HGPS cell (cell line): ENCODE measurements around a stretch of chr12.

- RRBS: no CpG with 5 or more reads among the region's 5 CpGs
These were observed 27.2 kb downstream of the UBE2N start for GRCh38 chr12:93414427-93414977.

- RRBS: no CpG with 5 or more reads among the region's 7 CpGs
These were observed 20.1 kb upstream of the SOCS2 start for GRCh38 chr12:93552268-93552868.

GRCh38 chr12:93570114-93570696 is 2.3 kb upstream of the SOCS2 start:
- RRBS: 1% methylated on average over 27 of the region's 56 CpGs

GRCh38 chr12:93575306-93576167 is 3.1 kb downstream of the SOCS2 start:
- RRBS: no CpG with 5 or more reads among the region's 4 CpGs

- RRBS: no CpG with 5 or more reads among the region's 6 CpGs
These were observed 4.8 kb downstream of the SOCS2 start for GRCh38 chr12:93577111-93577847.

- RRBS: no CpG with 5 or more reads among the region's 6 CpGs
These were observed 25.0 kb downstream of the CRADD start for GRCh38 chr12:93701943-93702800.

DNA sequence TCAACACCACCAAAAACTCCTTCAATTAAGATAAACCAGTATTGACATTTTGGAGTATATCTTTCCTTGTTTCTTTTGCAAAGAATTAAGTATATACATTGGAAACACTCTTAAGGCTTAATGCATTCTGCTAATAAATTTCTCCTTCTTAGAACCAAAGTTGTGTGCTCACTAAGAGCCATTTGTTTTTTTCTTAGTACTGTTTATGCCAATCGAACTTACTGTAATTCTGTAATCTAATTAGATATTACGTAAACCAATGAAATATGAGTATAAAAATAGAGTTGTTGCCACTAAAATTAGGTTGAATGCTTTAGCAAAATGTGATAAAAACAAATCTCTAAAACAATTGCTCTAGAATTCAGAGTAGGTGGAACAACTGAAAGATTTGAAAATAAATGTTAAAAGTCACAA is 90.7 kb downstream of the CRADD start:
- RRBS: no CpG with 5 or more reads among the region's 2 CpGs

DNA sequence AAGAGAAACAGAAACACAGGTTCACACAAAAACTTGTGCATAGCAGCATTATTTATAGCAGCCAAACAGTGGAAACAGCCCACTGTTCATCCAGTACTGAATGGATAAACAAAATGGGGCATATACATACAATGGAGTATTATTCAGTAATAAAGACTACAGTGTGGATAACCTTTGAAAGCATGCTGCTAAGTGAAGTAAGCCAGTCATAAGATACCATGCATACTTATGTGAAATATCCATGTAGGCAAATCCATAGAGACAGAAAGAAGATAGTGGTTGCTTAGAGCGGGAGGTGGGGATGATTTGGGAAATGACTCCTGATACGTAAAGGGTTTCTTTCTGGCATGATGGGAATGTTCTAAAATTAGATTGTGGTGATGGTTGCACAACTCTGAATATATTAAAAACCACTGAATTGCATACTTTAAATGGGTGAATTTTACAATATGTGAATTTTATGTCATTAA is 99.4 kb downstream of the CRADD start:
- RRBS: no CpG with 5 or more reads among the region's 2 CpGs

DNA sequence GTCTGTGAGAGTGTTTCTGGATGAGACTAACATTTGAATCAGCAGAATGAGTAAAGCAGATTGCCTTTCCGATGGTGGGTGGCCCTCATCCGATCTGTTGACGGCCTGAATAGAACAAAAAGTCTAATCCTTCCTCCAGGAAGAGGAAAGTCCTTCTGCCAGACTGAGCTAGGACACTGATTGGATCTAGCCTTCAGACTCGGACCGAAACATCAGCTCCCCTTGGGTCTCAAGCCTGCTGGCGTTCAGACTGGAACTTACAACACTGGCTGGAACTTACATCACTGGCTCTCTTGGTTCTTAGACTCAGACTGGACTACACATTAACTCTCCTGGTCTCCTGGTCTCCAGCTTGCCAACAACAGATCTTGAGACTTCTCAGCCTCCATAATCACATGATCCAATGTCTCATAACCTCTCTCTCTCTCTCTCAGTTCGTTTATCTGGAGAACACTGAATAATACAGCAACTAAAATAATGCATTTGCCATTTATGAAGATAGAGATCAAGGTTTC is 193.5 kb upstream of the PLXNC1 start:
- RRBS: no CpG with 5 or more reads among the region's 7 CpGs

- RRBS: no CpG with 5 or more reads among the region's 8 CpGs
These were observed 2.6 kb upstream of the PLXNC1 start for GRCh38 chr12:94145698-94146184.

DNA sequence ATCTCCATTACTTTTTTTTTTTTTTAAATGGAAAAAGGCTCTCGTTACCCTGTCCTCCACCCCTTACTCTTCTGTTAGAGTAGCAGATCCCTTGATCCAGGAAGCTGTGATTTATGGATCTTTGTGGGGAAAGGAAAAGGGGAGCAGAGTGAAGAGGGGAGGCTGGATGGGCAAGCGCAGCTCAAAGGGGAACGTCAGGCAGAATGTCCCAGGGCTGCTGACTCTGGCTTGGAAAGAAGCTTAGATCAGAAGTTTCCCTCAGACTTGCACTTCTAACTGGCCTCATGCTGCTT is 122.3 kb downstream of the PLXNC1 start:
- RRBS: no CpG with 5 or more reads among the region's 3 CpGs

DNA sequence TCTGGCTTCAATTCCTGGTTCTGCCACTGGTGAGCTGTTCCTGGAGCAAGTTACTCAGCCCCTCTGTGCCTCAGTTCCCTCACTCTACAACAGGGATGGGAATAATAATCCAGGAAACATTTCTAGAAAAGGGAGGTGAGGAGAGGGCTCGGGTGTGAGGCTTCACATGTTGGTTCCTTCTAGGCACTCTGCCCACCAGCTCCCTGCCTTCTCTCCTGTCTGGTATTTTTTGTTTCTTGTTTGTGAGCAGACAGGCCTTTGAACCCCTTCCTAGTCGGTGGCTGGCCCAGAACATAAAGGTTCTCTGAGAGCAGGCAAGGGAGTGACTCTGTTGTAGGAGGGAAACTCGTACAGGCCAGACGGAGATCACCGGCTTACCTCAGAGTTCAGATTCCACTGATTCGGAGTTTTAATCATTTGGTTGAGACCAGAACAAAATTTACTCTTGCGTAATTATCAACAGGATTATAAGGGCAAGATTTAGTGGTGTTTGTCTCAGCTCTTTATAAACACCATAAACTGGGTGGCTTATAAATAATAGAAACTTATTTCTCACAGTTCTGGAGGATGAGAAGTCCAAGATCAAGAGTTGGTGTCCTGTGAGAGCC is 128.3 kb downstream of the PLXNC1 start:
- RRBS: no CpG with 5 or more reads among the region's 7 CpGs

DNA sequence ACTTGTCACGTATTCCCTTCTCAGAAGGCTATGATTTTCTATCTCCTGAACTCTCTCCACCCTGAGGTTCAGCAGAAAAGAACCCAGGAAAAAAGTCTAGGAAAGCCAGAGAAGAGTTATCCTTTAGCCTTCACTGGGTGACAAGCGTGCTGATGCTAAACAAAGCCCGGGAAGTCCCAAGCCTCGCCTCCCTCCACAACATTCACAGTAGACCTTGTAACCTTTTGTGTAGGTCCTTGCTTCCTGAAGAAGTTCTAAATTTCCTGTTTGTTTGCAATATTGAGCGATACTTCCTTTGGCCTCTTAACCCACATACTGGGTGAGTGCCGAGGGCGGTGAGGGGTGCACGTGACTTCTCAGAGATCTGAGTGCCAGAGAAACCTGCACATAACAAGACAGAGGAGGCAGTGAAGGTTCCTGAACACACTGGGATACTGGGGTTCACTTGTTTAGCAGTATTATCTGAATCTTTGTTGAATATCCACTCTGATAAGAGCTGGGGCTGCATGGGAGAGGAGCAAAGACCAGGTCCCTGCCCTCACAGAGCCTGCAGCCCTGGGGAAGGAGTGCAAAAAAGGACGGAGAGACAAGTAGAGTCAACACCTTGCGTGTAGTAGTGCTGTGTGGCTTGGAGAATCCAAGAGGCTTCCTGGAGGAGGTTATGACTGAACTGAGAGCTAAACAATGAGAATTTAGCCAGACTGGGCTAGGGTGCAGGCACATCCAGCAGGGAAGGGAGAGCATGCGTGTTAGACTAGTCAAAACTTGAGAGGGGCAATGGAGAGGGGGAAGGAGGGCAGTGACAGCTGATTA is 134.4 kb downstream of the PLXNC1 start:
- RRBS: no CpG with 5 or more reads among the region's 11 CpGs

DNA sequence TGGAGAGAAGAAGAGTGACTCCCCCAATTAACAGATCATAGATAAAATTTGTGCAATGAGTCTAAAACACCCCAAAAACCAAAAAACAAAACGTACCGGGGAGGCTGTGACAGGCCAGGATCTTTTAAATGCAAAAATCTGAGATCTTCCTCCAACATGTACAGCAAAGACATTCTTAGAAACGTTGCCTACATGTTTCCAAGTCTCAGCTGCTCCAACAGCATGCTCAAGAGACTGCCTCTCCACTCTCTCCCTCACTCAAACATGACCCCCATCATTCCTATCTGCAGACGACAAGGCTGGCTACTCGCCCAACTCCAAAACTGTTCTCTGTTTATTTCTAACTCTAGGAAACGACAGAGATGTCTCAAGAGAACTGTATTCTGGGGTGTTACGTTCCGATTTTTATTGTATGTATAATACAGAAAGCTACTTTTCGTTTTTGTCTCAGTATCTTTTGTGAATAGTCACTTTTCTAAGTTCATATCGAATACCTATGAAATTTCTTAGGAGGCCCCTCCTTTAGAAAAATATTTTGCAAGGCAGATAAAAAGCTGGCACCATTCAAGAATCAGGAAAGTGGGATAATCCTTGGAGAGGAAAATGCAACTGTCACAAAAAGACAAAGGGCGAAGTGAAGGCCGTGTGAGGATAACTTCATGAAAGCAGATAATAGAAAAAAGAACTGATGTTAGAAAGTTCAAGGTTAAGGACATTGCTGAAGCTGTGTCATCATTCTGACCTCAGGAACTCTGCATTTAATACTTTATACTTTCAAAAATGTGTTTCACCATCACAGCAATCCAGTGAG is 57.7 kb upstream of the TMCC3 start:
- RRBS: no CpG with 5 or more reads among the region's 12 CpGs

- RRBS: no CpG with 5 or more reads among the region's 11 CpGs
These were observed 118.8 kb downstream of the VEZT start for GRCh38 chr12:95336255-95336879.

DNA sequence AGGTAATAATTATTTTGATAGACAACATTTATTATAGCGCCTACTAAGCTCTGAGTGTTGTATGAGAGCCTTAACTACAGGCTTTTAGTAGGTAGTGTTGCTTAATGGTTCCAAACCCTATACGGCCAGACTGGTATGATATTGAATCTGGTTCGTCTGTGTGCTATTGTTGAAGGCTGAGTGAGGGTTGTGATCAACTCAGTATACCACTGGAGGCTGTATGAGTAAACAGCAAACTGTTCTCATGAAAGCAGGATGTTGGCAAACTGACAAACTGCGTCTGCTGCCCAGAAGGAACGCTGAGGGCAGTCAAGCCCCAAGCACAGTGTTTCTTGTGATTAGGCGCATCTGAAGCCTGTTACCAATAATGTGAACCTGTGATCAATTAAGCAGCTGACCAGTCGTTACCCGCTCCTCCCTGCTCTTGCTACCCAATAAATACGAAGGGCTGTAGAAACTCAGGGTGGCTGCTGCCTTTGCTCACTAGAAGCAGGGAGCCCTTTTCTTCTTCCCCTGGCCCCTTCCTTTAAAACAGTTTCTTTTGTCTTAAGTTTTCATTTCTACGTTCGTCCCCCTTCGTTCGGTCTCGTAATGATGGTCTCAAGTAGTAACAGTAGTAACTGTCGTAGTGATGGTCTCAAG is 90.0 kb upstream of the METAP2 start:
- RRBS: no CpG with 5 or more reads among the region's 15 CpGs

- RRBS: no CpG with 5 or more reads among the region's 1 CpG
These were observed 55.9 kb upstream of the METAP2 start for GRCh38 chr12:95418059-95418422.

DNA sequence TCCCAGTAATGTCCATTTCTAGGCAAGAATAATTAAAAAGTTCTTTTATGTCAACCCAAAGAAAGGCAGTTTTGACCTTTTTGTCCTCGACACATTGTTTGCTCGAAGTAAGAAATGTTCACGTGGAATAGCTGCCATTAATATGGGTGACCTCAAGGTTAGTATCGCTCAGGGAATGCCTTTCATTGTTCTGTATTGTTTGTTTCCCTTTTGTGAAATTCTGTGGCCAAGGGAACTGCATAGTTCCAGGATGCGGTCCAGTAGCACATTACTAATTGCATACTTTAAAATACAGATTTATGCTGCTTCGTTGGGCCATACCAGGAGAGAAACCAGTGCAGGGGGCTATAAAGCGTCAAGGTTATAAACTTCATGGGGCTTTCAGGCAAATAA is 73.3 kb upstream of the USP44 start:
- RRBS: no CpG with 5 or more reads among the region's 7 CpGs

GRCh38 chr12:95653751-95654546 is 102.7 kb upstream of the USP44 start:
- RRBS: no CpG with 5 or more reads among the region's 9 CpGs